NB4 (cell line): ENCODE data around the gene FAM237B.

DNA sequence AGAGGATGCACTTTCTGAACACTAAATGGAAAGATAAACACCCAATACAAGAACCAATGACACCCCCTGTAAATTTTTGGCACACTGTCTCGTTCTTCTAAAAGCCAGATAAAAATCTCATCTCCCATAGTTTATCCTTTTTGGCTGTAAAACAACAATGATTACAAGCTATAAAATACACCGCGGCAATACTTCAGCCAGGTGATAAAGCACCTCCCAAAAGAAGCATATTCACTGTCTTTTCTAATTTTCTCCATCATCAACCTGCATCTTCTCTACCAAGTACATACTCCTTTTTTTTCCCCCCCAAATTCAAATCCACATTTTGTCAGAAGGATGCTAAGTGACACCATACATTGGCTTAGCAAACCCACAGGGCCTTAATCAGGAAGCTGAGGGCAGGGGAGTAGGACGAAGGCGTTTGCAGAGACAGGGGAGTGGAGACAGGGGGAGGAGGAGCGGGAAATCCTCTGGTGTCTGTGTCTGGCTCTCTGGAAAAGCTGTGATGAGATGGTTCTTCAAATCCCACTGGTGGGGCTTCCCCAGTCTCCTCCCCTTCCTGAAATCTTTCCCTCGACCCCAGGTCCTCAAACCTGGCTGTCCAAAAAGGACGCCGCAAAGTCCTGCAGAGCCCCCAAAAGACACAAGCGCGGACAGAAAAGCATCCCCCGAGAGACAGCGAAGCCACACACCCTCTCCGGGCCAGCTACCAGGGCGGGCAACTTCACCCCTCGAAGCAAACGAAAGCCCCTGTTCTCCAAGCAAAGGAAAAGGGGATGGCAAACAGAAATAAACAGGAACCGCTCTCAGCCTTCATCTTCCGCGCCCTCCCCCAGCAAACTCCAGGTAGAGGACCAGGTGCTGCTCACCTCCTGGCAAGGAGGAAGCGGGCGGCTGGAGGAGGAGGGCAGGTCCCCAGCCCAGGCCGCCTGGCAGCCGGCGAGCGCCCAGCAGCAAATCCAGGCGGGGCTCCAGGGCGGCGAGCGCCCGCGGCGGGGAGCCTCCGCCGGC, 693 bp downstream of the ELAPOR2 start:
- RRBS, result 4% methylated on average over 12 of the region's 35 CpGs

GRCh38 chr7:87196056-87196741, 23.3 kb downstream of the TMEM243 start:
- RRBS, result no CpG with 5 or more reads among the region's 2 CpGs

- RRBS, result no CpG with 5 or more reads among the region's 5 CpGs
Observed at GRCh38 chr7:87216485-87217661, 2.7 kb downstream of the TMEM243 start.

DNA sequence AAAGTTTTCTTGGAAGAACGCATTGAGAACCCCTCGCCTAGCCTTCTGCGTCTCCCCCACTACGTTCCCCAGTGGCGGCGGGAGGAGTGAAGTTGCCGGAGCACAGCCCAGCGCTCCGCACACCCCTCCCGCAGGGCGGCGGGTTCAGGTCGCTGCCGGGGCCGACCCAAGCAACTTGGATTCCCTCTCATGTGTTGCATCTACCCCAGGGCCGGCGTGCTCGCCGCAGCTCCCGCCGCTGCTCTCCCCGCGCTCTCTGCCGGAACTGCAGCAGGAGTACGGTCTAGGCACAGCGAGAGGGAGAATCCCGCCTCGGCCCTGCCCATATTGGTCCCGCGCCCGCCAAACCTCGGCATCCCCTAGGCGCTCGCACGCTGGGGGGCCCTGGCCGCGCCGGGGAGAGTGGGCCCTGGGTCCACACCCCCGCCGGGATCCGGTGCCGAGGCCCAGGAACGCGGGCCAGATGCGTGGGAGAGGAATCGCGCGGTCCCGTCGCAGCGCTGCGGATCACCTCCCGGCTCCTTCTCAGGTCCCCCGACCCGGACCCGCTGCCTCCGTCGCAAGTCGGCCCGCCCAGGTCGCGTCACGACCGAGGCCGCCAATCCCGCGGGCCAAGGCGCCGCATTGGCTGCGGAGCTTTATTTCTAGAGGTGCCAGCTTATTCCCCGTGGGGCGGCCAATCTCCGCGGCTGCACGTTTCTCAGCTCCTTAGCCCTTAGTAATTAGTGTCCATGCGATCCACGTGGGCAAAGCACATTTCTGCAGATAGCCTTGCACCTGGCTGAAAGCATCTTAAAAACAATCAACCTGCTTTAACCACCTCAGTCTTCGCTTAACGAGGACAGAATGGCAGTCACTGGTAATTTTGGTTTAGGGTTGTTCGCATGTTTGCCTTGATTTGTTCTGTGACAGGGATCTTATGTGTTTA, 745 bp upstream of the TMEM243 start:
- RRBS, result 14% methylated on average over 30 of the region's 80 CpGs

DNA sequence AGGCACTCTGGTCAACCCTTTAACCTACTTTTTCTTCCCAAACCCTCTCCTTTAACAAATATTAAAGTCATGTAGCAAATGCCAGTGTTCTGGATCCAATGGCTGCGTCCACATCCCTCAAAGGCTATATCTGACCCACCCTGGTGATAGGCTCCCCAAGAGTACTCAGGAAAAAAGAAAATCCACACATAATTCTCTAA, 25.4 kb downstream of the ABCB4 start:
- RRBS, result no CpG with 5 or more reads among the region's 1 CpG

GRCh38 chr7:87628815-87629322, 671 bp downstream of the RUNDC3B start:
- RRBS, result 65% methylated on average over 10 of the region's 33 CpGs

DNA sequence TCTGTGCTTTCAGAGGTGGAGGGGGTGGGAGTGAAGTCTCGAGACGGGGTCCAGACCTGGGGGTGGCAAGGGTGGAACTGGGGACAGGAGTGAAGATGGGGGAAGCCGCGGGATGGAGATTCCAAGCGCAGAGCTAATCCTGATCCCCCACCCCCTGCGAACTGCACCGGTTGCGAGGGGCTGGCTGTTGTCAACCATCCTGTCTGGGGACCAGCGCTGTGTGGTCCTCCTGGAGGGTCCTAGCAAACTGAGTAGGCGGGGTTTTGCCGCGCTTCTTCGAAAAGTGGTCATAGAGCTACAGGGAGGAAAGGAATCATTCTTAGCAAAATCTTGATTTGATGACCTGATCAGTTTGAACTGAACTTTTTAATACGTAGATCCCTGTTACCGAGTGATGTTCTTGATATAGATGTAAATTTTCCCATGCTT, 598 bp downstream of the CFAP69 start:
- RRBS, result no CpG with 5 or more reads among the region's 15 CpGs

- RRBS, result no CpG with 5 or more reads among the region's 1 CpG
Observed at GRCh38 chr7:90281947-90282444, 37.0 kb downstream of the CFAP69 start.

GRCh38 chr7:90321052-90321701, at the start of gene FAM237B:
Gene FAM237B, minus strand, starts transcription at chr7:90321304.
- RRBS, result 57% methylated on average over 9 of the region's 47 CpGs

GRCh38 chr7:90334979-90335377, 11.5 kb upstream of the GTPBP10 start:
- RRBS, result no CpG with 5 or more reads among the region's 1 CpG

- RRBS, result no CpG with 5 or more reads among the region's 3 CpGs
Observed at GRCh38 chr7:90463462-90463773, 6.0 kb upstream of the PTTG1IP2 start.

DNA sequence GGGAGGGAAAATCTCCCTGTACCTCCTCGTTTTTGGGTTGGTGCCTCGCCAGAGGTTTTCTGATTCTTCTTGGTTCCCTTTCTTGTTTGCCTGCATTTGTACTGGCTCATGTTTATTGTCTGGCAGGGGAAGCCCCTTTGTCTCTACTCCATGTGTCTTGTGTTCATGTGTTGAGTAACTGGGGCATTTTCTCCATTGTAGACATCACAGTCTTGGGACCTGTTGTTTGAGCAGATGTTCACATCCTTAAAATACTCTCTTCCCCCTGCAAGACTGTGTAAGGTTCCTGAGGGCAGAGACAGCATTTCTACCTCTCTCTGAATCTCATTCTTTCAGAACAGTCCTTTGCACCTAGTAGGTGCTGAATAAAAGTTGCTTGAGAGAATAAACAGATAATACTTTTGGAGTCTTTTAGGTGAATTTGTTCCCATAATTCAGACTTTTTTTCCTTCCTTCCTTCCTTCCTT, 25.1 kb downstream of the CDK14 start:
- RRBS, result no CpG with 5 or more reads among the region's 2 CpGs

GRCh38 chr7:91265109-91265818, 1.0 kb downstream of the FZD1 start:
- RRBS, result 31% methylated on average over 17 of the region's 67 CpGs

DNA sequence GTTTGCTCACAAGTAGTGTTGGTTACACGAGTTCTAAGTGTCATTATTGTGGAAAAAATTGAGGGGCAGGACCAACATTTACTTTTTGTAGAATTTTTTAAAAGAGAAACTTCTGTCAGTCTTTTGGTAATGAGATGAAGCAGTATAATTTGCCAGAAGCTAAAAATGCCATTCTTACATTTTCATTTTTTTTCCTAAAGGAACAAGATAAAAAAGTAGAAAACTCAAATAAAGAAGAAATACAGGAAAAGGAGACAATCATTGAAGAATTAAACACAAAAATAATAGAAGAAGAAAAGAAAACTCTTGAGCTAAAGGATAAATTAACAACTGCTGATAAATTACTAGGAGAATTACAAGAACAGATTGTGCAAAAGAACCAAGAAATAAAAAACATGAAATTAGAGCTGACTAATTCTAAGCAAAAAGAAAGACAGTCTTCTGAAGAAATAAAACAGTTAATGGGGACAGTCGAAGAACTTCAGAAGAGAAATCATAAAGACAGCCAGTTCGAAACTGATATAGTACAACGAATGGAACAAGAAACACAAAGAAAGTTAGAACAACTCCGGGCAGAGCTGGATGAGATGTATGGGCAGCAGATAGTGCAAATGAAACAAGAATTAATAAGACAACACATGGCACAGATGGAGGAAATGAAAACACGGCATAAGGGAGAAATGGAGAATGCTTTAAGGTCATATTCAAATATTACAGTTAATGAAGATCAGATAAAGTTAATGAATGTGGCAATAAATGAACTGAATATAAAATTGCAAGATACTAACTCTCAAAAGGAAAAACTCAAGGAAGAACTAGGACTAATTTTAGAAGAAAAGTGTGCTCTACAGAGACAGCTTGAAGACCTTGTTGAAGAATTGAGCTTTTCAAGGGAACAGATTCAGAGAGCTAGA, 60.2 kb downstream of the AKAP9 start:
- RRBS, result no CpG with 5 or more reads among the region's 6 CpGs

DNA sequence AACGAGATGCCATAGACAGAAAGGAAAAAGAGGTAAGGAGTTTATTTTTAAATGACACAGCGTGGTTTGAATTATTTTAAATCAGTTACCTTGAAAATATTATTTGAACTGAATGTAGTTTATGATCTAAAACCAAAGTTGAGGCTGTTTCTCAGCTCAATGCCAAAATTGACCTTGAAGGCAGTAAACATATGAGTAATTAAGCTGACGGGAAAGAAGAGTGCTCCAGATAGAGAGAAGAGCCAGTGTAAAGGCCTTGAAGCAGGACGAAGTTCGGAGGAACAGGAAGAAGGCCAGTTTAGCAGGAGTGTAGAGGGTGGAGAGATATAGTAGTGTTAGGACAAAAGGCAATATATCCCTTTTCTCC, 63.3 kb downstream of the CYP51A1 start:
- RRBS, result no CpG with 5 or more reads among the region's 5 CpGs

DNA sequence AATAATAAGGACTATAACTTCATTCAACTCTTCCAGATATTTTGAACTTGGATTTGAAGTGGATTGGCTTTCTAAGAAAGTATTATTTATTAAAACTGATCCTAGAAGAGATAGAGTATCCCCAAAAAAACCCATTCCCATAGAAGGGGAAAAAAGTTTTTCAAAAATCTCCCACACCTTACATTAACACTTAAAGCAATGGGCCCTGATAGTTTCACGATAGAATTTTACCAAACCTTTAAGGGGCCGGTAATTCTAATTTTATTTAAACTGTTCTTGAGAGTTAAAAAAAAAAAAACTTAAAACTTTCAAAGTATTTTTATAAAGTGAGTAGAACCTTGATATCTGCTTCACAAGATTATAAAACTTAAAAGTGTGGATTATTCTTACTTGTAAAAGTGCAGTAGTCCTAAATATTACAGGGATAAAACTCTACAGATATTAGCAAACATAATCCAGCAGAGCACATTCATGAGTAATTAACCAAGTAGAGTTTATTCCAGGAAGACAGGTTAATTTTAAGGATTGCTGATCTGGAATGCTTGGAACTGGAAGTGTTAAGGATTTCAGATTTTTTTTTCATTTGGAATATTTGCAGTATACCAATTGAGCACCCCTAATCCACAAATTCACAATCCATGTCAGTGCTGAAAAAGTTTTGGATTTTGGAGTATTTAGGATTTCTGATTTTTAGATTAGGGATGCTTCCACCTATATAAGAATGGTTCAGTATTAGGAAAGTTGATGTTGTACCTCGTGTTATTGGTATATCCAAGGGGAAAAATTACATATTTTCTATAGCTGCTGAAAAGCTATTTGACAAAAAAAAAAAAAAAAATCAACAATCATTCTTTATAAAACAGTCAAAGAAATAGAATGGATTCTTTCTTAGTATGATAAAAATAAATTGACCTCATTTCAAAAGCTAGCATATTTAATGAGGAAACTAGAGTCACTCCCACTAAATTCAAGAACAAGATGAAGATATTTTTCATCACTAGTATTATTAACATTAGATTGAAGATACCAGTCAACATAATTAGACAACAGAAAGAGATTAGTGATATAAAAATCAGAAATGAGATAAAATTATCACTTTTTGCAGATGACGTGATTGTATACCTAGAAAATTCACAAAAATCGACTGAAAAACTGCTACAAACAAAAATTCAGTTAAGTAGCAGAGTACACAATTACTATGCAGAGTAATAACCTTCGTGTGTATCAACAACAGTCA, 69.2 kb upstream of the GATAD1 start:
- RRBS, result no CpG with 5 or more reads among the region's 6 CpGs

DNA sequence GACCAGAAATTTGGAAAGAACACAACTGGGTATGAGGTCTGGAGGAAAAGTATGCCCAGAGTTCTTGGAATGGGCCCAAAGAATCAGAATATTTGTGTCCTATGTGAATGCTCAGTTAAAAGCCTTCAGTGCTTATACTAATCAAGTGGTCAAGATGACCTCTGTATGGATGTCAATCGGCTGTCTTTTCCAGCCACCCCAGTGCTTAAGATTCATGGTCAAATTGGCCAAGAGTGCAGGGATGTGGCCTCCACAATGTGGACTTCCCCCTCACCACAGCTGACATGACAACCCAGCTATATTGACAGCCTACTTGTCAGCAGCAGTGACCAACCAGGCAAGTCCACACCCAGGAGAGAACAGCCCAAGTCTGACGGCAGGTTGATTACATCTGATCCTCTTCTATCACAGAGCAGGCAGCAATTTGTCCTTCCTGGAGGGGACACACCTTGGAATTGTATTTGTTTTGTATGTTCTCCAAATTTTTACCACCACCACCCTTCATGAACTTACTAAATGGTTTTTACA, 8.2 kb upstream of the ERVW-1 start:
- RRBS, result no CpG with 5 or more reads among the region's 2 CpGs

DNA sequence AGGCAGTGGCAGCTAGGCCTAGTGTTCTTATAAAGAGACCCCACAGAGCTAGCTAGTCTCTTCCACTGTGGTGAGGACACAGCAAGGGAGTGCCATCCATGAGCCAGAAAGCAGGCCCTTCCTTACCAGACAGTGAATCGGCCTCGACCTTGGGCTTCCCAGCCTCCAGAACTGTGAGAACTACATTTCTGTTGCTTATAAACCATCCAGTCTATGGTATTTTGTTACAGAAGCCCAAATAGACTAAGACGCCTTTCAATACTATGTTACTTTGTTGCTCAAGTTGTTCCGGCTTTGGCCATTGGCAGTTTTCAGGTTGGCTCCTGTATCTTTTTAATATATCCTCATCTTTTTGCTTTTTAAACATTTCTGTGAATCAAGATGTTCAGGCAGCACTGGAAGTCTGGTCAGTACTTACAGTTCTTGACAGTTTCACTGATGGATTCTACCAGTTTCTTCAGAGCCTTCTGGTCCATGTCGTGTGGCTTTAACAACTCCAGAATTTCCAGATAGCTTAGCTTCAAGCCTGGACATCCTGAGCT, 28.9 kb downstream of the RBM48 start:
- RRBS, result no CpG with 5 or more reads among the region's 5 CpGs

DNA sequence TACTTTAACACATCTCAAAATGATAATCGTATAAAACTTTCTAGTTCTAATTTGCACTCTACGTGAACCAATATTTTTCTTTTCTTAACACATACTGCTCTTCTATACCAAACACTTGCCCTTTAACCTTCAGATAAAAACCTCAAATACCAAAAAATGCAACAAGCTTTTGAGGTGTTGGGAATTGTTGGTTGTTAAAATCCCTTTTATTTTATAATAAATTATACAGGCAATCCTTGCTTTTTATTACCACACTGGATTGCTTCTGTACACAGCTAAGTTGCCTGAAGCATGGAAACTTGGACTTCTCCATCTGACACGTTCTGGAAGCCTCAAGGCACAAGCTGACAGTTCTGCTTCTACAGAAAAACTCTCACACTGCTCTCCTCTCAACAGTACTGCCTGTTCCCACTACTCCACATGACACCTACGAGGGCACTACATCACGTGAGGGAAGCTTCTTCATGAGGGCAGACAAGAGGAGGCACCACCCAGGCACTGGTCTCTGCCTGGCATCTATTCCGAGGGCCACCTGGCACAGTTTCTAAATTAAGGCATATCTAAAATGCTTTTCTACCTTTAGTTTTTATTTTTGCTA, 16.7 kb upstream of the FAM133B start:
- RRBS, result no CpG with 5 or more reads among the region's 6 CpGs

DNA sequence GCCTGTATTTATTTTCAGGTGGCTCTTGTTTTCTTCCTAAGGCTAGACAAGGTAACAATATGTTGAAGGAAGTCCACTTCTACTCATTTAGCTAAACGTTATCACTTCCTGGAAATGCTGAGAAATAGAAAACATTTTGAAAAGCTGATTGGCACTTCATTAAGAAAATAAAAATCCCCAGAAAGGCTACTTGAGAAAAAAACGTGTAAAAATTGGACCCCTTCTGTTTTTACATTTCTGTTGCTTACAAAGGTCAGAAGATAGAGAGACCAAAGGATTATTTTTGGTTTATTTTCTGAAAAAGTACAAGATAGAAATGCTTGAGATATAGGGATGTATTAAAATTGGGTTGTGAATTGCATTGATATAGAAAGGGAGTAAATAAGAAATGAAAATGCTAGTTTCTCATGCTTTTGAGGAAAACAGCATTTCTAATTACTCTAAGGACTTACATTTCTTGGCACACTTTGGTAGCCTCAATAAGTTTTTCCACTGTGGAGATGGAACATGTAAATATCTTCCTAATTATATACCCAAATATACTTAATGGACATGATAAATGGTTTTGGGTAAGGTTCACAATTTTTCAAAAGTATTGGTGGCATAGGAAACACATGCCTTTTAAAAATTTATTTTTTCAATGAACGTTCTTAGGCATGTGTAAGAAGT, 20.2 kb upstream of the FAM133B start:
- RRBS, result no CpG with 5 or more reads among the region's 3 CpGs